ENCODE measurements around the genes NCOA6, ACSS2 and CNBD2.

- PRO-cap: bidirectional peak, plus-strand start at chr20:34825754, minus-strand start at chr20:34825651
Measured at GRCh38 chr20:34825525-34825859, at the start of gene NCOA6. NCOA6 (minus strand) TSS chr20:34825651.

DNA sequence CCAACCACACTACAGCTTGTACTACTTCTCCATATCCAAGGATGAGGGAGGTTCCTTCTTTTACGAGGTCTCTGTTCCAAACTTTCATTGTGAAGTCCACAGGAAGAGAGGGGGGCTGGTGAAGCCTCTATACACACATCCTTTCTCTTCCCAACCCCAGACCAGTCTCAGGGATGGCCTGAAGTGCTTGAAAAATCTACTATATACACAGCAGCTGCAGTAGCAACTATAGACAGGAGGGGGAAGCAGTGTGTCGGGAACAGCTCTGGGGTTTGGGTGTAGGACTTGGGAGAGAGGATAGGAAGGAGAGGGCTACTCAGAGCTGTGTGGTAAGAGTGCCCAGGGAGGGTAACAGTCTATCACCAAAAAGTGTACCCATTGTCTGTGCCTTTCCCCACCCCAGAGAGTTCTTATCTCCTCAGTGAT is 1.3 kb upstream of the GGT7 start:
- PRO-cap: no peak

DNA sequence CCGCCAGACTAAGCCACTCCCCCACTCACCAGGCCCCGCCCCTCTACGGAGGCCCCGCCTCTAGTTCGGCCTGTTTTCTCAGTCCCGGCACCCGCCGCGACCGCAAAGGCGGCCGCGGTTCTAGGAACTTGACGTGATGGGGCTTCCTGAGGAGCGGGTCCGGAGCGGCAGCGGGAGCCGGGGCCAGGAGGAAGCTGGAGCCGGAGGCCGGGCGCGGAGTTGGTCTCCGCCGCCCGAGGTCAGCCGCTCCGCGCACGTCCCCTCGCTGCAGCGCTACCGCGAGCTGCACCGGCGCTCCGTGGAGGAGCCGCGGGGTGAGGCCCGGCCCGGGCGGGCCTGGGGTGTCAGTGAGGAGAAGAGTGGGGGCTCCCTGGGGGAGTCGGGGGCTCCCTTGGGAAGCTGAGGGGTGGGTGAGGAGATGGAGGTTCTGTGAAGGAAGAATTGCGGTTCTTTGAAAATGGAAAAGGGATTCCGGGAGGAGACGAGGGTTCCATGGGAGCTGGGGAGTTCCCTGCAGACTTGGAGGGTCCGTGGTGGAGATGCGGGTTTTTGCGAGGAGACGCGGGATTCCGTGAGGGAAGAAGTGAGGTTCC is at the start of gene ACSS2:
Gene ACSS2, plus strand, starts transcription at position 103 of the 593 bp plus-strand sequence.
- PRO-cap: bidirectional peak, plus-strand start at position 105 of the sequence, minus-strand start outside the sequence

DNA sequence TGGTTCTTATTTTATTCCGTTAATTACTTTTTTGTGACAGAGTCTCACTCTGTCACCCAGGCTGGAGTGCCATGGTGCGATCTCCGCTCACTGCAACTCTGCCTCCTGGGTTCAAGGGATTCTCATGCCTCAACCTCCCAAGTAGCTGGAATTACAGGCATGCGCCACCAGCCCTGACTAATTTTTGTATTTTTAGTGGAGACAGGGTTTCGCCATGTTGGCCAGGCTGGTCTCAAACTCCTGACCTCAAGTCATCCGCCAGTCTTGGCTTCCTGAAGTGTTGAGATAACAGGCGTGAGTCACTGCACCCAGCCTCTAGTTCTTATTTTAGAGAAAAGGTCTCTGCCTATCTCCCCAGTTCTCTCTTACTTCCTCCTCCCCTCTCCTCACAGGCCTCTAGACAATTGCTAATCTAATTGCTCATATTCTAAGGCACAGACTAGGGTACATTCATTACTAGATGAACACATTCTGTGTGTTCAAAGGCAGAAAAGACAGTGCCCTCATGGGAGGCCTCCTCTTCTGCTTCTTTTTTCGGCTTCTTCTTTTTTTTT is 27.0 kb downstream of the EDEM2 start:
- PRO-cap: no peak

DNA sequence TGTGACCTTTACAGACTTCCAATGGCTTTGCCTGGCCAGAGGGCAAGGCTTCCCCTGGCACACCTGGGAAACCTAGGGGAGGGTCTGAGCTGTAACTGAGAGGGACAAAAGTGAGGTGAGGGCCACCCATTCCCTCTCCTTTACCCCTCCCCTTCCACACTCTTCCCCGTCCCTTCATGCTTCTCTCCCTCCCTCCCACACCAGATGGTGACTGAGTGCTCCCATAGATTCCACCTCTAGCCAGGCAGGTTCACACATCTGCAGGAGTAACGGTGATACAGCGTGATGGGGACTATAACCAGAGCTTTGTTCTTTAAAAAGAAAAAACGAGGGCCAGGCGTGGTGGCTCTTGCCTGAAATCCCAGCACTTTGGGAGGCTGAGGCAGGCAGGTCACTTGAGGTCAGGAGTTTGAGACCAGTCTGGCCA is 13.8 kb downstream of the MMP24OS start:
- PRO-cap: no peak

DNA sequence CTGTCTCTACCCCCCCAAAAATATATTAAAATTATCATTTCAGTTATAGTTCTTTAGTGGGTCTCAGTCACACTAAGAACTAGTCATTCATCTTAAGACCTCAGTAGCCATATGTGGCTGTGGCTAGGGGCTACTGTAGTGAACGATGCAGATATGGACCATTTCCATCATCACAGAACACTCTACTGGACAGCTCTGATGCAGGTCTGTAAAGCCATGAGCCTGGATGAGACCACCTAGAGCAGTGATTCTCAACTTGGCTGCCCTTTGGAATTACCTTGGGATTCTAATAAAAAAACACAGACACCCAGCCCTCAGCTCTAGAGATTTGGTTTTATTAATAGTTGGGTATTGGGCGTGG is 12.2 kb downstream of the MMP24OS start:
- PRO-cap: no peak

DNA sequence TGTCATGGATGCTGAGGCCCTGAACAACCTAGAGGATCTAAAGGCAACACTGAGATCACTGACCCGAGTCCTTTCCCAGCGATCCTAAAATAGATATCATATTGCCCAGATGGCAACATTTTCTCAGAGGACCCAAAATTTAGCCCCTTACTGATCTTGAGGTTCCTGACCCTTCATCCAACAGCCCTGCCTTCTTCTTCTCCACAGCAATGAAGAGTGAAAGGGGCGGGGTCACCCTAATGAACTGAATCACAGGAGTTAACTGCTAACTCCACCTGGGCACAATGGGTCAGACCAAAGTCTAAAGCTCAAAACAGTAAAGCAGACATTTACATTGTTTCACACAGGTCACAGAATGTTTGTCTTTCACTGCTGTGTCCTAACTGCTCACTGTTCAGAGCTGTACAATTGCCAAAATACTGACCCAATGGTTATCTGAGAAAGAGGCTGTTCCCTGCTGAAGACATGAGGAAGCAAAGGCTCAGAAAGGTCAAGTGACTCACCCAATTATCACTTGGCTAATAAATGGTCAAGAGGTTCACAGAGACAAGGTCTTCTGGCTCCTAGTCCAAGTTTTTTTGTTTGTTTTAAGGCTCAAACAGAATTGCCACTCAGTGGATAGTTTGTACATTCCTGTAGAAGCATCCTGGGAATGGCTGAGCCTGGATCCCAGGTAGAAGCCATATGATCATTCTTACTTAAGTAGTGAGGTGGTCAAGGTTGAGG is 34.9 kb upstream of the FAM83C start:
- PRO-cap: no peak

GRCh38 chr20:35434730-35435092 is 3.3 kb downstream of the GDF5 start:
- PRO-cap: no peak

DNA sequence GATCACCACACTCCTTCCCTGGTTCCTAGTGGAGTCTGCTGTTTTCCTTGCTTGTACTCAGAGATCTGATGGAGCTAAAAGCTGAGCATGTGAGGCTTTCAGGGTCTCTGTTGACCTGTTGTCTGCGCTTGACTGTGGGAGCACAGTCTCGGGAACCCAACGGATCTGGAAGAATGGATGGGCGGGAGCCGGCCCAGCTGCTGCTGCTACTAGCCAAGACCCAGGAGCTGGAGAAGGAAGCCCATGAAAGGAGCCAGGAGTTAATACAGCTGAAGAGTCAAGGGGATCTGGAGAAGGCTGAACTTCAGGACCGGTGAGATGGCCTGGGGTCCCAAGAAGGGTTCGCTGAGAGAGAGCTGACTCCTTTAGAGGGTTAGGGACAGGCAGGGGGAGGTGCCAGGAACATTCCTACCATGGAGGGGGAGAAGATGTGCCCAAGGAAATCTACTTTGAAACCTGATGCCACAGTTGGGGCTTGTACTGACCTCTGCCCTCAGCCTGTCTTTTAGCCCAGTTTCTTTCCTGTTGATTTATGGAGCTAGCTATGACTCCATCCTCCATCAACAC is 11.9 kb downstream of the CEP250 start:
- PRO-cap: no peak

- PRO-cap: no peak
Measured at GRCh38 chr20:35556907-35557704, 15.2 kb downstream of the ERGIC3 start.

DNA sequence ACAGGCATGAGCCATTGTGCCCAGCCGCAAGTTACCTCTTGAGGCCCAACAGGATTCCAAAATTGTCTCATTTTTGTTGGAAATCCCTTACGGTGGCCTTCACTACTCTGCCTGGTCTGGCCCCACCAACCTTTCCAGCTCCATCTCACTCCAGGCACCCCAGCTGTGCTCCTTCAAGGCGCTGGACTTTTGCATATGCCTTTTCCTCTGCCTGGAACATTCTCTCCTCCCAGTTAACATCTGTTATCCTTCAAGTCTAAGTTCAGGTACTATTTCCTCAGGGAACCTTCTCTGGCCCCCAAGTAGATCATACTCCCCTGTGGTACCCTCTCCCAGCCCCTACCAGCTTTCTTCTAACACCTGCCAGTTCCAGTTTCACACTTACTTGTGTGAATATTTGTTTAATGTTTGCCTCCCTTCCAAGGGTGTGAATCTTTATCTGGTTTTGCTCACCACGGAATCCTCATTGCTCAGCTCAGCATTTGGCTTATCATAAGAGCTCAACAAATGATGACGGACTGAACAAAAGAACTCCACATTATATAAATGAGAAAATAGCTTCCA is 10.6 kb upstream of the SPAG4 start:
- PRO-cap: no peak

DNA sequence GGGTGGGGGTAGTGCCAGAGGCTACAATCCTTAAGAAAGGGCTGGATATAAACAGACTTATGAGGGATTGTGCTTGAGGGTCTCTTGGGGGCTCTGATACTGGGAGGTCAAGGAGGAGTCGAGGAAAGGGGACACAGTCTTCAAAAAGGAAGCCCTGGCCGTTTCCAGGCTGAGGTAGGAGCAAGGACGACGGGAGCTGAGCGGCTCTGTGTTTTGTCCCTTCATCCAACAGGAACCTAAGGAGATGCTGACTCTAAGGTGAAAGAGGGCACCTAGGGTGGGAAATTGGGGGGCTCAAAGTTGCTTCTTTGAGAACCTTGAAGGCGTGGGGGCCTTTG is 2.6 kb downstream of the SPAG4 start:
- PRO-cap: no peak

GRCh38 chr20:35625914-35626976 is 10.6 kb downstream of the SPAG4 start:
- PRO-cap: no peak

GRCh38 chr20:35701742-35702532 is 2.7 kb downstream of the ROMO1 start:
- PRO-cap: unidirectional peak, minus-strand start at chr20:35701898

DNA sequence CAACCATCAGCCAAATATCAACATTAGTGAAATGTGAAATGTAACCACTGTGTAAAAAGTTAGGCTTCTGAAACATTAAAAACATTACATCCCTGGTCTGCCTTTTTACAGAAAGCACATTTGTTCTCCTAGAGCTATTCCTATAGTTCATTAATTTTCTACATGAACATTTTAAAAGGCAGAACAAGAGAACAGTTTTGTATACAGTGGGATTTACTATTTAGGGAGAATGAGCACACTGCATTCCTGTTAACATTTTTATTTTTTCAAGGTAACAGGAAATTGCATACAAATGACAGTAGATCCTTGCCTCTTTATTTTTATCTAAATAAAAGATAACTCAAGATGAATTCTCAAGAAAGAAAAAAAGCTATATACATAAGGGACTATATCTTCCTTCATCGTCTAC is 4.9 kb downstream of the ROMO1 start:
- PRO-cap: no peak

DNA sequence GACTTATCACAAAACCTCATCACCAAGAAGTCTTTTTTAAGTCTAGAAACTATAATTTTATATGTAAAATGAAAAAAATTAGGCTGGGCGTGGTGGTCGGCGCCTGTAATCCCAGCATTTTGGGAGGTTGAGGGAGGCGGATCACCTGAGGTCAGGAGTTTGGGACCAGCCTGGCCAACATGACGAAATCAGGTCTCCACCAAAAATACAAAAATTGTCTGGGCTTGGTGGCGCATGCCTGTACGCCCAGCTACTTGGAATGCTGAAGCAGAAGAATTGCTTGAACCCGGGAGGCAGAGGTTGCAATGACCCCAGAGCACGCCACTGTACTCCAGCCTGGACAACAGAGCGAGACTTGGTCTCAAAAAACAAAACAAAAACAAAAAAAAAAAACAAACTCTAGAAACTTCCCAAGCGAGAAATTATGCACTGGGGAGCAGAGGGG is 17.7 kb downstream of the ROMO1 start:
- PRO-cap: no peak

- PRO-cap: no peak
Measured at GRCh38 chr20:35968240-35968779, at the start of gene CNBD2. CNBD2 (plus strand) TSS chr20:35968590.

- PRO-cap: no peak
Measured at GRCh38 chr20:36047374-36048026, 79.1 kb downstream of the CNBD2 start.

DNA sequence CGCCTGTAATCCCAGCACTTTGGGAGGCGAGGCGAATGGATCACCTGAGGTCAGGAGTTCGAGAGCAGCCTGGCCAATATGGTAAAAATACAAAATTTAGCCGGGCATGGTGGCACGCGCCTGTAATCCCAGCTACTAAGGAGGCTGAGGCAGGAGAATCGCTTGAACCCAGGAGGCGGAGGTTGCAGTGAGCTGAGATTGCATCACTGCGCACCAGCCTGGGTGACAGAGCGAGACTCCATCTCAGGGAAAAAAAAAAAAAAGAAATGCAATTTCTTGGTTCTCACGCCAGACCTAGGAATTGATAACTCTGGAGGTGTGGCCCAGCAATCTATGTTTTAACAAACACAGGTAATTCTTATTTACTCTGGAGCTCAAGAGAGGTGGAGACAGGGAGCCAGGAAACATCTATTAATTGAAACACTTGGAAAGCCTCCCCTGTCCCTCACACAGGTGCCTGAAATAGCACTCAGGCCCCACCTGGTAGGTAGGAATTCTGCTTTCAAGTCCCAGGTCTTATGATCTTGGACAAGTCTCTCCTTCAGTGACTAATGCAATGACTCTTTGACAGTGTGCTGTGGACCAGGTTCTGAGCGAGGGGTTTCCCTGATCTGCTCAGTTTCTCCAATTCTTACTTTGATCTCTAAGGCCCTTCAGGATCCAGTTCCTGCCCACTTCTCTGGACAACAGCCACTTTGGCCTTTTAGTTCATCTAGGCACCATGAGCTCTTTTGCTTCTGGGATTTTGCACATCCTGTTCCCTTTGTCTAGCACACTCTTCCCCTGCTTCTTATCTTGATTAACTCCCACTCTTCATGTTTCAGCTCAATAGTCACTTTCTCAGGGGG is 58.5 kb upstream of the EPB41L1 start:
- PRO-cap: no peak

DNA sequence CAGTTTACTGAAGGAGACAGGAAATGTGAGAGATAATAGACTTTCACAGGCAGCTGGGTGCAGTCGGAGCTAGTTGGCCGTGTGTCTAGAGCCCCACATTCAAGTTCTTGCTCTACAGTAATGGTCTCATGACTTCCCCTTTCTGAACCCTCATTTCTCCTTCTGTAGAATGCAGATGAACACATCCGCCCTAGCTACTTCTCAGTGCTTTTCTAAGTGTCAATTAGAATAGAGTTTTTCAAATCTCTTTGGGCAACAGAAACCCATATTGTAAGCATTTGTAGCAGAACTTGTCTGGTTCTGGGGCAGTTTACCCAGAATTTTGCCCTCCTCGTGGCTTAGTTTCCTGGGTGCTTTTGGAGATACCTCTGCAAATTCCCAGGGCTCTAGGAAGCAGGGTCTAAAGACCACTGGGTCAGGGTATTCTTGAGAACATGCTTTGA is 40.5 kb upstream of the EPB41L1 start:
- PRO-cap: no peak